Pericardium (tissue), 1 donor: ENCODE results near the genes METTL7B, BLOC1S1 and ORMDL2.

DNA sequence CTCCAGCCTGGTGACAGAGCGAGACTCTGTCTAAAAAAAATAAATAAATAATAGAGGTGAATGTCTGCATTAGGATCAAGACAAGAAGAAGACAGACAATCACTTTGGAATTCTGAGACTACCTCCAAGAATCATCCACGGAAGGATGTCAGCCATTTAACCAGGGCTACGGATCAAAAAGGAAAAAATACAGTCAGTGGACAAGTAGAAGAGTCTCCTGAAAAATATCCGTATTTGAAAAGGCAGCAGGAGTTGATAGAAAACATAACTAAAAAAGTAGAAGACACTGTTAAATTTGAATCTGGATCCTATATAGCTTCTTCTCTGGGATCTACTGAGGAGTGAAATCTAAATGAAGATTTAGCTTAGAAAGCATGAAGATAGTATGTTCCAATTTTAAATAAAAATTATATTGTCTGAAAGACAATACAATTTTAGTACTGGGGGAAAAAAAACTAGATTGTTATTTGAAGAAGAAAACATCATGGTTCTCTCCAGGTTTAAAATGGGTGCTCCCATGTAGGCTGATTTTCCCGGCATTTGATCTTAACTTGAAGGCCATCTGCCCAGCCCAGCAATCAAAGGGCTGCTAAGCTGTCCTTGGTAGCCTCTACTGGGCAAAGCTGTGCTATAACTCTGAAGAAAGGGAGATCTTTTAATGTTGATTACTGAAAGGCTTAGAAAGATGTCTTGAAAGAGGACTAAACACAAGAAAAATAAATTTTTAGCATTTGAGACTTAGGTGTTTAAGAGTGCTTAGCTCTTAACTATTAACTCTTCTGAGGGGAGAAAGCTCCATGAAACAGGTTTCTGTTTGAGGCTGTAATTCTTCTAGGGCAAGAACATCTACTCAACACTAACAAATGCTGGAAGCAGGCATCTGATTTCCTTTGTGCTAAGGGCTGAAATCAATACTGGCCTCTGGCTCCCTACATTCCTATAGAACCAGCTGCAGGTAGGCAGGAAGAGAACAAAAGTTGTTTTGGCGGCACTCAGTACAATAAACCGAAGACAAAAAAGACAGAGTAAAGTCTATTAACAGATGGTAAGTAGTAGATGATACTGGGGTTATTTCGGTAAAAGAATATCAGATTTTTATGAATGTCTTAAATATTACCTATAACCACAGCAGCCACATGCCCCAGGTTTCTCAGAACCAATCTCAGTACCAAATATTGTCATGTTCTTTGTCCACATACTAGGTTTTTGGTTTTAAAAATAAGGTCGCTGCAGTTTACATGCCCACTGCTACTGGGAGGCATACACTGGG is 41.3 kb downstream of the CBX5 start:
- RRBS, result no CpG with 5 or more reads among the region's 9 CpGs

- RRBS, result no CpG with 5 or more reads among the region's 4 CpGs
Observed at GRCh38 chr12:54285056-54285679, 4.6 kb downstream of the HNRNPA1 start.

- RRBS, result no CpG with 5 or more reads among the region's 5 CpGs
Observed at GRCh38 chr12:54350352-54351074, 13.8 kb downstream of the GPR84 start.

DNA sequence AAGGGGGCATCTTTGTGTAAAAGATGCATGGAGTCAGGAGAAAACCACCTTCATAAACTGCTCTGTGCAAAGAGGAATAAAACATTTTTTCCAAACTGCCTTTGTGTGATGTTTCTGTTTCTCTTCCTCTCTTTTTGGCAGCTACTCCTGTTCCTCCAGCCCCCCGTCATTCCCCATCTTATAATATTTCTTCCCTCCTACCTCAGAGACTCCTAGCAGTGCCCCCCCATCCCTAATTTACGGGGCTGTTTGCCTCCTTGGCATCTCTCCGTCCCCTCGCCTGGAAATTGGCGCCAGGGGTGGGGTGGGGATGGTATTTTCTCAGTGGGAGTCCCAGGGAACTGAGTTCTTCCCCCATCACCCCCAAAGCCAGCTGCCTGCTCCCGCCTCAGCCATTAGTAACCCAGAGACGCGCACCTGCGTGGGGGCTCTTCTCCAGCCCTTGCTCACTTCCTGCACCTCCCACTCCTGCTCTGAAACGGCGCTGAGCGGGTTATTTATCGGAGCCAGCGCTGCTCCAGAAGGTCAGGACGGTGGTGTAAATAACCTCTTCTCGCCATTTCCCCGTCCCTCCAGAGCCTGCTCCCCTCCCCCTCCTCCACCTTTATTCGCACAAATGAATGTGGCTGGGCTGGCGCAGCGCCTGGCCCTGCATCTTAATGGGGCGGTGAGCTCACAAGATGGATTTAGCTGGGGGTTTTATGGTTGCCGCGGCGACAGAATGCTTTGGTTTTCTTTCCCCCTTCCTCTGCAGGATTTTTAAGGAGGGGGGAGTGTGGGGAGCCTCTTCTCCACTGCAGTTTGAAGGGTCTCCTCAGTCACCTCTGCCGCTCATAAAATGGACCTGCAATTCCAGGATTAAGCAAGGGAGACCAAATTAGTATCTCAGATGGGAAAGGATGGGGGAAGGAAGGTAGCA is 12.3 kb downstream of the GPR84 start:
- RRBS, result no CpG with 5 or more reads among the region's 25 CpGs

DNA sequence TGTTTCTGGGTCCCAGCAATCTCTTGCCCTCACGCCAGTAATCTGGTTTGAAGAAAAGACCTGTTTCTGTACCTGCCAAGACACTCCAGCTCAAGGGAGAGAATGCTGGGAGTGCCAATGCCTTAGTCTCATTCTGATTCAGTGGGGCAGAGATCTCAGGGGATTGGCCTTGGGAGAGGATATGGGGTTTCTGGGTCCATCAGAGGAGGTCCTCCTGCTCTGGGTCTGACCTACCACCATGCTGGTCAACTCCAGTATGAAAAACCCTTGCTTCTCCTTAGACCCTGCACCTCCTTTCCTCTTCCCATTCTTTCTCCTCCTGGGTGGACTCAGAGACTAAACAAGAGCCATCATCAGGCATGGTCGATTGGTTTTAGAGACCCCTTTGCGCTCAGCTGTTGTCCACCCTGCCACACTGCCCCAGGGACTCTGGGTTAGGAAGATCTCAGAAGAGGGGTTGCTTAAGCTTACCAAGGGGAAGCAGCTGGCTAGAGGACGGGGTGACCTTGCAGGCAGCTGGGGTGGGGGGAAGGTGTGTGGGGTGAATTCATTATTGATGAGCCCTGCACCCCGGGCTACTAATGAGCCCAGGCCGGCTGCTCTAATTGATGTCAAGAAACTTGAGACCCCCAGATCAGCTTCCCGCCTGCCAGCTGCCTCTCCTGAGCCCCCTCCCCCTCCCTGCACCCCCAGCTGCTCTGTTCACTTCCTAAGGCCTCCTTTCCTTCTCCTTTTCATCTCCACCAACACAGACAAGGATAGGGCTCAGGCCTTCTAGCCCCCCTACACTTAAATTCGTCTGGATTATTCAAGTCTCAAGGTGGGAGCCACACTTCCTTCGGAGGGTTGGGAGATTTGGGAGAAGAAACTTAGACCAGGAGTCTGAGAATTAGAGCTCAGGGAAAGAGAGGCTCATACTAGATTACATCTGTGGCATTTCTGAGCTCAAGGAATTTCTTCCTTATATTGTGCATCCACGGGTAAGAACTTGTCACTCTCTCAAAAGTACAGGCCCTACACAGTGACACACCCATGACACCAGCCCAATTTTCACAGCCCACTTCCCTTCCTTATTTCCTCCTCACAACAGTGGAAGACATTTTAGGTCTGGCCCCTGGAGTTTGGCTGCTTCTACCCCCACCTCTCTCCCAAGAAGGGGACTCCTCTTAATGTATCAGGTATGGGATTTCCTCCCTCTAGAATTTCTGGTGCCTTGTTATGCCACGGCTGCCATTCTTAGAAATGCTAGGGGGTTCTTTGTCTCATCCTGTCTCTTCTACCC is 8.8 kb upstream of the ZNF385A start:
- RRBS, result no CpG with 5 or more reads among the region's 11 CpGs

DNA sequence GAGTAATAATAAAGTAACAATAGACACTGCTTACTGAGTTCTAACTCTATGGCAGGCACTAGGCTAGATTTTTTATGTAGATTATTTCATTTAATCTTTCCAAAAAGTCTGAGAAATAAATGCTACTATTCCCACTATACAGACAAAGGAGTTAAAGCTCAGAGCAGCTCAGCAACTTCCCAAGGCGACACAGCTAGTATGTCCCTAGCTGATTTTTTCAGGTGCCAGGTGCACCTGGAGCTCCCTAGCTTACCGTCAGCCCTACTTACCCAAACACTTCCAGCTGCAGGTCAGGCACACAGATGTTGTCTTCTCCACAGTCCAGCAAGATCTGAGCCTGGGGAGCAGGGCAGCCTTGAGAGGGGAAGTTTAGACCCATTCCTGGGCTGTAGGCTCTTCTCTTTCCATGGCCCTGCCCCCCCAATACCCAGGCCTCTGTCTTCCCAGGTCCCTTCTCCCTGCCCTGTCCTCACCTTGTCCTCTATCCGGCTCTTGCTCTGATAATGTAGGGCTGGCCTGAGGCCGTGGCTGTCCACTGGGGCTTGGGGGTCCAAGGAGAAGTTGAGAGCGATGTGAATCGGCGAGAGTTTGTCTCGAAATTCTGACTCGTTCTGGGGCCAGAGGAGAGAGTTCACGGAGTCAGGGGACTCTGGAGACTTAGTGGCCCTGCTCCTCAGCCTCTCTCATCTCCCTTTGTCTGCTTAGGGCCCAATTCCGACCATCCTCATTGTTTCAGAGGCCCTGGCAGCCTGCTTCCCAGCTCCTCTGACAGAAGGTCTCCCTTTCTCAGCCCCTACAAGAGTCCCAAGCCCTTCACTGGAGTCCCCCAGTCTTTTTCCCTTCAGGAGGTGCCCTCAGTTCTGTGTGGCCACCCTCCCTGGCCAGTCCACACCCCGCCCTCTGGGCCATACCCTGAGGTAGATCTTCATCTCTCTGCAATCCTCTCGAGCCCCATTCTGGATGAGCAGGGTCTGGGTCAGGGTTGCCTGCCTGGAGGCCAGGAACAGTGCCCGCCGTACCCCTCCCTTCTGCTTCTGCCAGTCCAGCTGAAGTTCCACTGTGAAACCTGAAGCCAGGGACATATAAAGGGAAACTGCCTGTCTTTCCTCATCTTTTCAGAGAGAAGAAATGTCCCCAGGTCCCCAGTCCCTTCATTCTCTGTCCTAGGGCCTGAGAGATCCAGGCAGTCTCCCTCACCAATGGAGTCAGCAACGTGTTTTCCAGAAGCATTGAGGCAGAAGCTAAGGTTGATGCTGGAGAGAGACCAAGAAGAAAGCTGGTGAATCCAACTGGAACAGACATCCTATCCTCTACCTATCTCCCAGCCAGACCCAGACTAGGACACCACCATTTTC is 15.9 kb downstream of the ITGA5 start:
- RRBS, result no CpG with 5 or more reads among the region's 16 CpGs

DNA sequence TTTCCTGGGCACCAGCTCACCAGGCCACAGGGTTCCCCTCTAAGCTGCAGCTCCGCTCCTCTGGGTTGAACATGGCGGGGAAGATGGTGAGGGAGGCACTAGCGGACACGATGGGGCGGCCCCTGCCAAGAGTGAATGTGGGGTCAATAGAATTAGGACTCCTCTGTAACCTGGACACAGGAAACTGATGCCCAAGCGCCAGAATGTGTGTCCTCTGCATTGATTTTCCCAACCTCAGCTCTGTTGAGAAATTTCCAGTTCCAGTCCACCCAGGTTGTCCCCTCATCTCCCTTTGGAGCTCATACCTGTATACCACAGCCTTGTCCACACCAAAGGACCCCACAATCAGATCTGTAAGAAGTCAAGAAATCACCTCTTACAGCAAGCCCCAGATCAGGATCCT is 14.9 kb downstream of the ITGA5 start:
- RRBS, result no CpG with 5 or more reads among the region's 6 CpGs

- RRBS, result no CpG with 5 or more reads among the region's 3 CpGs
Observed at GRCh38 chr12:54429232-54429633, 10.2 kb upstream of the ITGA5 start.

- RRBS, result no CpG with 5 or more reads among the region's 5 CpGs
Observed at GRCh38 chr12:54435431-54436016, 16.5 kb upstream of the ITGA5 start.

DNA sequence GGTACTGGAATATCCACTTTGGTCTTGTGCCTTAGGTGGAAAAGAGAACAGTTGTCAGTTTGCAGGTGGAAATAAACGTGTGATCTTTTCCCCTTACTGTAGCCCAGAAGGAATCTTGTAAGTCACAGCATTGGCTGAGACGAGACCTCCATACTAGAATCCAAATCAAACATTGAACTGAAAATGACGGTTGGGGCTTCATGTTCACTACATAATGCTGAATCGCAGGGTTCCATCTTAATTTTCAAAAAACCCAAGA is 1.7 kb downstream of the TESPA1 start:
- RRBS, result no CpG with 5 or more reads among the region's 4 CpGs

- RRBS, result 96% methylated on average over 6 of the region's 20 CpGs
Observed at GRCh38 chr12:55392377-55392985, 7.8 kb upstream of the OR6C65 start.

- RRBS, result 40% methylated on average over 2 of the region's 16 CpGs
Observed at GRCh38 chr12:55680850-55682010, at the start of gene METTL7B. Gene METTL7B (plus strand): TSS chr12:55681736.

DNA sequence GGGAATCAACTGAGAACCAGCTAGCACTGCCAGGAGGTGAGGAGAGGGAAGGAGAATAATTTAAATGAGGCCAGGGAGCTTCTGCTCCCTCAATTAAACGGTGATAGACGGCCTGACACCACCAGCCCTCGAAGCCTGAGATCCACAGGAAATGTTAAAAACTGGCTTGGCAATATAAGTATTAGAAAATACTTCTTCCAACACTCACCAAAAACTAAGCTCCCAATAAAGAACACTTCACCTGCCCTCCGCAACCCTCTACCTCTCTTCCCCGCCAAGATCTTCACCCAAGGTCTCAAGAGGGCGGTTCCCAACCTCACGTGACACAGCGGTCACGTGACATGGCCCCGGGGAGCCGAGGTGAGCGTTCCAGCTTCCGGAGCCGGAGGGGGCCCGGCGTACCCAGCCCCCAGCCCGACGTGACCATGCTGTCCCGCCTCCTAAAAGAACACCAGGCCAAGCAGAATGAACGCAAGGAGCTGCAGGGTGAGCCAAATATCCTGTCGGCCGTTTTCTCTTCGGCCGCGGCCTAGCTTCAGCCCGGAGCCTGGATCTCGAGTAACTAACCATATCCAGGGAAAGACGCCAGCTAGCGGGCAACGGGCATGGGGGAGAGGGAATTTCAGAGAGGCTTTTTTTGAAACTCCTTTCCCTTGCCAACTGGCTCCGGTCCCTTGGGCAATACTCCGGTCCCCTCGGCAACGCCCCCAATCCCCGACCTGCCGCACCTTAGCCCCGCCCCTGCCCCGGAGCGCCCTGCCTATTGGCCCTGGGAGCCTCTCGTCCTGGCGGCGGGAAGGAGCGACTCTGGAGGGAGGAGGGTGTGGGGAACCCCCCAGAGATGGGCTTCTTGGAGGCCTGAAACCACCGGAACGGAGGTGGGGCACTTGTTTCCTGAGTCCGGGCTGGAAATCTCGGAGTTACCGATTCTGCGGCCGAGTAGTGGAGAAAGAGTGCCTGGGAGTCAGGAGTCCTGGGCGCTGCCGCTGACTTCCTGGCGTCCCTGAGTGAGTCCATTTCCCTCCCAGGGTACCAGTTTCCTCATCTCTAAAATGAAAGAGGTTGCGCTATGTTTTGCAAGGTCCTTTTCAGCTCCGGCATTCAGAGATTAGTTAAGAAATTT is at the start of gene BLOC1S1:
Gene BLOC1S1 (plus strand): TSS at position 336 of the 1,123 bp plus-strand sequence.
- RRBS, result 3% methylated on average over 7 of the region's 55 CpGs

DNA sequence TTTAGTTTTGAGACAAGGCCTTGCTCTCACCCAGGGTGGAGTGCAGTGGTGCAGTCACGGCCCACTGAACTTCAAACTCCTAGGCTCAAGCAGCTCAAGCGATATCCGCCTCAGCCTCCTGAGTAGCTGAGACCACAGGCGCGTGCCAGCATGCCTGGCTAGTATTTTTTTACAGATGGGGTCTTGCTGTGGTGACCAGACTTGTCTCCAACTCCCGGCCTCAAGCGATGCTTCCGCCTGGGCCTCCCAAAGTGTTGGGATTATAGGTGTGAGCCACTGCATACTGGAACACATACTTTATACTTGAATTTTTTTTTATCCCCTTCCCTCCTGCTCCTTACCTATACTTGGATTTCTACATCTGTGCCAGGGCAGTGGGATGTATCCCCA is 2.8 kb downstream of the RDH5 start:
- RRBS, result no CpG with 5 or more reads among the region's 8 CpGs

GRCh38 chr12:55723424-55724654 is 3.6 kb downstream of the RDH5 start:
- RRBS, result no CpG with 5 or more reads among the region's 17 CpGs

- RRBS, result no CpG with 5 or more reads among the region's 3 CpGs
Observed at GRCh38 chr12:55755183-55756153, 12.5 kb downstream of the GDF11 start.

DNA sequence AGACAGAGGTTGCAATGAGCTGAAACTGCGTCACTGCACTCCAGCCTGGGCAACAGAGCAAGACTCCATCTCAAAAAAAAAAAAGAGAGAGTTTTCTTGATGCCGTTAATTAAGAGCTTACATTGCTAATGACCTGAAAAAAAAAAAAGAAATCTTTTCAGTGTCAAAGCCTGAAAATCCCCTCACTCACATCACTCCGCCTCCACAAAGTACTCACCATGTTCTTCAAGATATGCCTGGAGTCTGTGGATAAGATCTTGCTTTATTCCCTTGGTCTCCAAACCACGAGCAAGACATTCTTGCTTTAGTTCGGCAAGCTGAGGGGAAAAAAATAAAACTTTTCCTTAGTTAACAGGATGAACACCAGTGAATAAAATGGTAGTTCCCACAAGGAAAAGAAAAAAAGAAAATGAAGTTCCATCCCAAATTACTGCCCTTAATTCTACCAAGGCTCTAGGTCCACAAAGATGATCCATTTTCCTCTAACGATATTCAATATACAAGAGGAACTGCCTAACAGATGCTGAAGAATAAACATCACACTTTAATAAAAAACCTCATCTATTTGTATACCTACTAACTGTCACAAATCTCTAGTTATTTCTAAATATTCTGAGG is 14.0 kb downstream of the SARNP start:
- RRBS, result no CpG with 5 or more reads among the region's 6 CpGs

GRCh38 chr12:55817911-55819016 is at the start of gene ORMDL2:
Gene ORMDL2 (plus strand): TSS chr12:55818041.
- RRBS, result no CpG with 5 or more reads among the region's 31 CpGs

DNA sequence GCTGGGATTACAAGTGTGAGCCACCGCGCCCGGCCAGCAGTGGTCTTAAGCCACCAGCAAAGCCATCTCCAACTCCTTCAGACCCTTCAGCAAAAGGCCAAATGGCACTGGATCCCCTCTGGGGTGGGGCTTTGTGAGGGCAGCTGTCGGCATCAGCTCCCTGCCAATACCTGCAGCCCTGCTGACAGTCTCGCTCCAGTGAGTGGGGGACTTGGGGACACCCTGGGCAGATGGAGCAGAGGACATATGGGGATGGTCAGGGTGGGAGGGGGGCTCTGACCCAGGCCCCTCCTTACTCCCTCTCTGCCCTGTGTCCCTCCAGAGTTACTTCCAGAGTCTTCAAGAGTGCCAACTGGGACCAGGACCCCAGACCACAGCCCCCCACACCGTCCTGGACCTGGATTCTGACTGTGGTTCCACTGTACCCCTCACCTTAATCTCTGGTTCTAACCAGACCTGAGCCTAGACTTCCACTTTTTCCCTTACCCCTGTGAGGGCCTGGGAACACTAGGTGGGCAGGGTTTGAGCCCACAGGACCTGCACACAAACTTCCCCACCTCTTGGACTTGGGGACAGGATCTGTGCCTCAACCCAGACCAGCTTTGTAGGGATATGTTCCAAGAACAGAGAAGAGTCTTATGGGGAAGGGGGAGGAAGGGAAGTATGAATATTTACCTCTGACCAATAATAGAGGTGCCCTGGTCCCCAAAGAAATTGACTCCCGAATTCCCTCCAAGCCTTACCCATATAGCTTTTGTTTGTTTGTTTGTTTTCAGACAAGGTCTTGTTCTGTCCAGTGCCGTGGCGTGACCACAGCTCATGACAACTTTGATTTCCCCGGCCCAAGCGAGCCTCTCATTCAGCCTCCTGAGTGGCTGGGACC is 5.4 kb upstream of the DNAJC14 start:
- RRBS, result no CpG with 5 or more reads among the region's 11 CpGs